Cerebral cortex (tissue), 2 donors: ENCODE measurements around the genes MLLT11 and TNFAIP8L2.

- PRO-cap, 2 experiments: no peak in any of the 2 experiments
These were observed 635 bp downstream of the ARNT start for GRCh38 chr1:150875839-150876089.

DNA sequence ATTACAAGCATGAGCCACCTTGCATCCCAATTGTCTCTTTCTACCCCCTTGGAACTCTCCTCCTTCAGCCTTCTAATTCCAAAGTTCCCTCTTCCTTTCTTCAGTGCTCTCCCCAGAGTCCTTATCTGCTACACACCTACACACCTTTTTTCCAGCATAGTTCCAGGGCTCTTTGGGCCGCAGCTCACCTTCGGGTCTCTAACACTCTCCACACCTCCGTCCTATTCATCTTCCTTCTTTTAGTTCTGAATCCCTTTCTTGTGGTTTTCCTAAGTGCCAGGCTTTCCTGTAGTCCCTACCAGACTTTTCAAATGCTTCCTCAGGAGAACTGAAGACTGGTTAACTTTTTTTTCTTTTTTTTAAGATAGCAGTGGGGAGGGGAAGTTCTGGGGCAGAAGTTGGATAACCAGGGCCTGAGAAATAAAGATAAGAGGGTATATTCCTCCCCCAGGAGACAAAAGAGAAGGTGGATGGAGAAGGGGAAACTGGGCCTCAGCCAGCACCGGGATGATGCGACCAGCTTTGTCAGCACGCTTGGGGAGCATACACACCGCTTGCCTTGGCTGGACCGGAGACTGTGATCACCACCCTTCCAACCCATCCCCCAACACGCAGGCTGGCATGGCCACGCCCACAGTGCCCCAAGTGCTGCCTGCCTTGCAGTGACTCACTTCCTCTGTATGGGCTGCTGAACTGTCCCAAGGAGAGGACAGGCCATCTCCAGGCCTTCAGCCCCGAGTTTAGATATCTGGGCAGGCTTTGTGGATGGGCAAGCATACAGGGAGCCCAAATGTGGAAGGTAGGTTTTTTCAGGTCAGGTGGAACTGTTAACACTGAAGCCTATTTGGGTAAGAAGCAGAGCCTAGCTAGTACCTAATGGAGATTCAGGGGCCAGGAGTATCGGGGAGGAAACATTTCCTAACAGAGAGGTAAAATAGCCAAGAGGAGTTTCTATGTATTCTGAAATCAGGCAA, 2.5 kb upstream of the CERS2 start:
- PRO-cap, 2 experiments: peak in 1 of 2 experiments; most common plus-strand start position 698 of the sequence (in 1); most common minus-strand start position 579 of the sequence (in 1)

- PRO-cap, 2 experiments: peak in 1 of 2 experiments; most common plus-strand start chr1:150979236 (in 1)
These were observed 3.1 kb upstream of the ANXA9 start for GRCh38 chr1:150978851-150979481.

GRCh38 chr1:150979482-150980013, 2.5 kb upstream of the ANXA9 start:
- PRO-cap, 2 experiments: no peak in any of the 2 experiments

DNA sequence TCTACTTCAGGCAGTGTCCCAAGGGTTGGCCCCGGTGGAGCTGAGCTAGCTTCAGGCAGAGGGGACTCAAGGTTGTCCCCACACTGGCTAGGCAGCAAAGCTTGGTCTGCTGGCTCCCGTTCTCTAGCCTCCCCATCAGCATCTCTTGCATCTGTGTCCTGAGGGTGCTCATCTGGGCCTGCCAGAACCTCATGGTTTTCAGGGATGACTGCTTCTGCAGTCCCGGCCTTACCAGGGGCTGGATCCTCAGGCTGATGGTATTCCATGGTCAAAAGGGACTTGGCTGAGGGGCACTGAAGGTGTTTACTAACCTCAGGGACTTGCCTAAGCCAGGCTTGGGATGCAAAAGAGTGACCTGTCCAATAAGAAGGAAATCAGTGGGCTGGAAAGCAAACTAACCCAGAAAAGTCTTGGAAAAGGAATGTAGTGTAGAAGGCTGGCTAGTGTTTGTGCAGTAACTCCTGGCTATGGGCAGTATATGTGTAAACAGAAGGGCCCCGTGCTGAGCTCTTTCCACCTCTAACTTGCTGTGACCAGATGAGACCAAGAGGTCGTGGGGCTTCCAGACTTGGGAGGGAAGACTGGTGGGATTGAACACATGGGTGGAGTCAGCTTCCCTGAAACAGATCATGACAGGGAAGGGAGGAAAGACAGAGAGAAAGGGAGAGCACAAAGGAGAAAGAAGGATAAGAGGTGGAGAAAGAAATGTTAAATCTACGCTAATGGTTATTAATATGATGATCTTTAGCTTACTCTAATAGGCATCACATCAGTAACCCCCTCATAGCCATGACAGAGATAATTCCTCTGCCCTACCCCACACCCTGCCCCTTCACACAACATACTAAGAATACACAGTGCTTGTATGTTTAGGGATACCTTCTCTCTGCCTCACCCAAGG, 4.1 kb downstream of the MINDY1 start:
- PRO-cap, 2 experiments: no peak in any of the 2 experiments

DNA sequence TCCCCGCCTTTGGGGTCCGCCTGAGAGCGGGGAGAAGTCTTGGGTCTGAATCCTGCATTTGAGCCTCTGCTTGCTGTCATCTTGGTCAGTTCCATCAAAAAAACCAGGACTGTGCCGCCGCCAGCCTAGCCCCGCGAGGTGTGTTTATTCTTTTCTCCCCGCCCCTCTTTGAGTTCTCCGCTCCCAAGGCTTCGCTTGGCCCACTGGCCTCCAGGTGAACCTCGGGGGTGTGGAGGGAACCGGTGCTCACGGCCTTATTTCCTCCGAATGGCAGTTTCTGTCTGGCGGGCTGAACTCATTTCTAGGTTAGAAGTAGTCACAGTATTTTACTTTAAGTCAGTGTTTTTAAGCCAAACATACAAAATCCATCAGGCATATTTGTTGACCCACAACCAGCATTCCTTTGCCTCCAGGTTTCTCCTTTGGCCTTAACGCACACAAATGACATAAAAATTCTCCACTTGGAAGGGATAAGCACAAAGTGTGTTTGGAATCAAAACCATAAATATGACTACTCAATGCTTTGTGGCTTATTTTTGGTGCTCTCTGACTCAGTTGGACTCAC, 724 bp downstream of the PRUNE1 start:
- PRO-cap, 2 experiments: no peak in any of the 2 experiments

GRCh38 chr1:151054798-151055935, 4.3 kb downstream of the CDC42SE1 start:
- PRO-cap, 2 experiments: no peak in any of the 2 experiments

GRCh38 chr1:151059935-151060799, at the start of gene MLLT11:
TSS of gene MLLT11 (plus strand) at chr1:151060397.
- PRO-cap, 2 experiments: peak in 1 of 2 experiments; most common plus-strand start chr1:151060469 (in 1); most common minus-strand start chr1:151060302 (in 1)

- PRO-cap, 2 experiments: no peak in any of the 2 experiments
These were observed 36.4 kb downstream of the GABPB2 start for GRCh38 chr1:151106911-151107440.

- PRO-cap, 2 experiments: no peak in any of the 2 experiments
These were observed 3.5 kb downstream of the SEMA6C start for GRCh38 chr1:151142800-151143544.

- PRO-cap, 2 experiments: peak in 1 of 2 experiments; most common plus-strand start chr1:151156676 (in 1)
These were observed at the start of gene TNFAIP8L2 for GRCh38 chr1:151156422-151157507. TSS of gene TNFAIP8L2 (plus strand) at chr1:151156649.

DNA sequence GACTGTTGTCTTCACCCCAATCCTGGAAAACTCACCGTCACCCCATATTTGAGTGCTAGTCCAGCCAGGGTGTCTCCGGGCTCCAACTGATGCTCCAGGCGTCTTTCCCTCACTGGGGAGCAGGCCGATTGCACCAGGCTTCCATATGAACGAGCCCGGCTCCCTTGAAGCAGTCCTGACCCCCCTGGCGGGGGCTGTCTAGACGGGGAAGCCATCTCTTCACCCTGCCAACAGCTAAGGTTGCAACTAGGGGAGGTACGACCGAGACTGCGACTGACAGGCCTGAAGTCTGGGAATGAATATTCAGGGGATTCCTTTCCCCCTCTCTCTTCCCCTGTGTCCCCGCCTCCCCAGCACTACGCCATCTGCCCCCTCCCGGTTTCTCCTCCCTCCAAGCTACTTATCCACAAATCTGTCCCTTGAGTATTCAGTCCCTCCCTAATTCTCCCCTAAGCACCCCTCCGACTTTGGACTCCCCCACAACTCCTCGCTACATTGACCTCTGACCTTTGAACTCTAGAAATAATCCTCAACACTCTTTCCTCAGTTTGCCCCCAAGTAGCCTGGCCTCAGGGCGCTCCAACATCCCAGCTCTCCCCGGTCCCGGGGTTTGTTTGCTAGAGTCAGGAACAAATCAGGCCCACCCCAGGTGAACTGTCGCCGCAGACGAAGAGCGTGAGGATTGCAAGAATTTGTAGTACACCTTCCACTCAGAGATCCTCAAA, 496 bp downstream of the LYSMD1 start:
- PRO-cap, 2 experiments: peak in 1 of 2 experiments; most common plus-strand start position 430 of the sequence (in 1); most common minus-strand start position 301 of the sequence (in 1)

- PRO-cap, 2 experiments: no peak in any of the 2 experiments
These were observed 16.8 kb upstream of the PSMD4 start for GRCh38 chr1:151237788-151238121.

DNA sequence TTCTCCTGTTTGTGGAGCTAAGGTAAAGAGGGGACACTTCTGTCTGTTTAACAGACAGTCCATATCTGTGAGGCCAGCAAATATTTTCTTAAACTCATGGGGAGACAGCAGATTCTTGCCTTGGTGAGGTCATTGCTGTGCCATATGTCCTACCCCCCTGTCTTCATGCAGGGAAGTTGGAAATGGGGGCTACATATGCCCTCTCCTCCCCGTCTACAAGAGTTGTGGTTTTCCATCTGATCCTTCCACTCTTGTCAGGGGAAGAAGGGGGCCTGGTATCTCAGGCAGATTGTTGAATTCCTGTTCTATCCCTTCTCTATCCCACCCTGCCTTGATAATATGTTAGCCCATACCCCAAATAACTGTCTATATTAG, 5.7 kb upstream of the PSMD4 start:
- PRO-cap, 2 experiments: no peak in any of the 2 experiments

DNA sequence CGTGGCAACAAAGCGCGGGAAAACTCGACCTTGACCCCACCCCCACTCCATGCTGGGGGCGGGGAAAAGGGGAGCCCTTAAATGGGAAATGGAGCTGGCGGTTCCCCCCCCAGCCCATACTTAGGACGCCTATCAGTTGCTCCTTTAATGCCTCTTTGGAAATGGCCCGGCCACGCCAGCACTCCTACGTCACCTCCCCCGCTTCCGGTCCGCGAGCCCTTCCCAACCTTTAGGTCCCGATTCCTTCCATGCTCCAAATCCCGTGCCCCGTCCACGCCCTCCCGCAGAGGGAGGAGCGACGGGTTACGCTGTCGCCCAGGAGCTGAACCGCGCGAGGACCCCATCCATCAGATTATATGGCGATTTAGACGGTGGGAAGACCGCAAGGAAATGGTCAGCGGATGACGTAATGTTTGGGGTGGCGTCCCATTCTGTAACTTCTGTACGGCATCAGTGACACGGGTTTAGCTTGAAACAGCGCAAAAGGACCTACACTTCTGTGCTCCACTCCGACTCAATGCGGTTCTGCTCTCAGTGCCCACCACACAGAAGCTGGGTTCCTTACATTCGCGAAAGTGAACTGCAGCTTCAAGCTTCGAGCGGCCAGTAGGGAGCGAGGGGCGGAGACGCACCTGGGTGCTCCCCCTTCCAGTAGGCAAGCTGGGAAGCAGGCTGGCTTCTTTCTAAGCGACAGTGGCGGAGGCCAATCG, 628 bp upstream of the ZNF687 start:
- PRO-cap, 2 experiments: peak in 1 of 2 experiments; most common plus-strand start position 147 of the sequence (in 1); most common minus-strand start position 358 of the sequence (in 1)

DNA sequence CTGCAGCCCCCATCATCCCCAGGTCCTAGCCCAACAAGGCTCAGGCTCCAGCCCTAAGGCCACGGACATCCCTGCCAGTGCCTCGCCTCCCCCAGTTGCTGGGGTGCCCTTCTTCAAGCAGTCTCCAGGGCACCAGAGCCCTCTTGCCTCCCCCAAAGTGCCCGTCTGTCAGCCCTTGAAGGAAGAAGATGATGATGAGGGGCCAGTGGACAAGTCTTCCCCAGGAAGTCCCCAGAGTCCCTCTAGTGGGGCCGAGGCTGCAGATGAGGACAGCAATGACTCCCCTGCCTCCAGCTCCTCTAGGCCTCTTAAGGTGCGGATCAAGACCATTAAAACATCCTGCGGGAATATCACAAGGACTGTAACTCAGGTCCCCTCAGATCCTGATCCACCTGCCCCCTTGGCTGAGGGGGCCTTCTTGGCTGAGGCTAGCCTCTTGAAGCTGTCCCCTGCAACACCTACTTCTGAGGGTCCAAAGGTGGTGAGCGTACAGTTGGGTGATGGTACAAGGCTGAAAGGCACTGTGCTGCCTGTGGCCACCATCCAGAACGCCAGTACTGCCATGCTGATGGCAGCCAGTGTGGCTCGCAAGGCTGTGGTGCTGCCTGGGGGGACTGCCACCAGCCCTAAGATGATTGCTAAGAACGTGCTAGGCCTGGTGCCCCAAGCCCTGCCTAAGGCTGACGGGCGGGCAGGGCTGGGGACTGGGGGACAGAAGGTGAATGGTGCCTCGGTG, 5.0 kb downstream of the ZNF687 start:
- PRO-cap, 2 experiments: no peak in any of the 2 experiments

- PRO-cap, 2 experiments: no peak in any of the 2 experiments
These were observed 10.5 kb downstream of the ZNF687 start for GRCh38 chr1:151292136-151293435.

- PRO-cap, 2 experiments: no peak in any of the 2 experiments
These were observed 3.6 kb downstream of the PSMB4 start for GRCh38 chr1:151402681-151403714.

DNA sequence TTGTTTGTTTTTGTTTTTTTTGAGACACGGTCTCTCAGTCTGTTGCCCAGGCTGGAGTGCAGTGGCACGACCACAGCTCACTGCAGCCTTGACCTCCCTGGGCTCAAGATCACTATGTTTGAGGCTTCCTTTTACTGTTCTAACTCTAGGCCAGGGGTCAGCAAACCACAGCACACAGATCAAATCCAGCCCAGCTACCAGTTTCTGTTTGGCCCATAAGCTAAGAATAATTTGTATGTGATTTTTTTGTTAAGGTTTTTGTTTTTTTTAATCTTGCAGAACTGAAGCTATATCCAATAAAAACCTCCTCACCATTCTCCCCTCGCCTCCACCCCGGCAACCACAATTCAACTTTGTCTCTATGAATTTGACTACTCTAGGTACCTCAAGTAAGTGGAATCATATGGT, 25.8 kb downstream of the PSMB4 start:
- PRO-cap, 2 experiments: no peak in any of the 2 experiments

DNA sequence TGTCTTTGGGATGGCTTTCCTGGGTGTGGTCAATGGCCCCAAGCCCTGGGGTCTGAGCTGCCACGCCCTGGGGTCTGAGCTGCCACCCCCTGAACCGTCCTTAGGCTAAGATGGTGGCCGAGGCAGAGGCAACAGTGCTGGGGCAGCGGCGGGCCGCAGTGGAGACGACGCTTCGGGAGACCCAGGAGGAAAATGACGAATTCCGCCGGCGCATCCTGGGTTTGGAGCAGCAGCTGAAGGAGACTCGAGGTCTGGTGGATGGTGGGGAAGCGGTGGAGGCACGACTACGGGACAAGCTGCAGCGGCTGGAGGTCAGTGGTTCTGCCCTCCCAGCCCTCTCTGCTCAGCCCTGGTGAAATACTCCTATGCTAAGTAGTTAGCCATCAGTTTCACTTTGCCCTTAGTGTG, 10.3 kb upstream of the TUFT1 start:
- PRO-cap, 2 experiments: no peak in any of the 2 experiments